Endometrial microvascular endothelial cells (primary cell): ENCODE measurements around the gene NSMCE4A.

GRCh38 chr10:119687176-119687708, 36.1 kb downstream of the BAG3 start:
- RAMPAGE, long total RNA, result no peak

GRCh38 chr10:119831873-119832160, 40.8 kb downstream of the MCMBP start:
- RAMPAGE, long total RNA, result no peak

- RAMPAGE, long total RNA, result no peak
These were observed 358.4 kb downstream of the FGFR2 start for GRCh38 chr10:121239704-121240461.

- RAMPAGE, long total RNA, result no peak
These were observed 258.1 kb downstream of the FGFR2 start for GRCh38 chr10:121339990-121340714.

GRCh38 chr10:121449474-121450025, 148.7 kb downstream of the FGFR2 start:
- RAMPAGE, long total RNA, result no peak

- RAMPAGE, long total RNA, result no peak
These were observed 71.6 kb downstream of the FGFR2 start for GRCh38 chr10:121526488-121527266.

GRCh38 chr10:121779837-121780516, 147.9 kb downstream of the ATE1 start:
- RAMPAGE, long total RNA, result no peak

DNA sequence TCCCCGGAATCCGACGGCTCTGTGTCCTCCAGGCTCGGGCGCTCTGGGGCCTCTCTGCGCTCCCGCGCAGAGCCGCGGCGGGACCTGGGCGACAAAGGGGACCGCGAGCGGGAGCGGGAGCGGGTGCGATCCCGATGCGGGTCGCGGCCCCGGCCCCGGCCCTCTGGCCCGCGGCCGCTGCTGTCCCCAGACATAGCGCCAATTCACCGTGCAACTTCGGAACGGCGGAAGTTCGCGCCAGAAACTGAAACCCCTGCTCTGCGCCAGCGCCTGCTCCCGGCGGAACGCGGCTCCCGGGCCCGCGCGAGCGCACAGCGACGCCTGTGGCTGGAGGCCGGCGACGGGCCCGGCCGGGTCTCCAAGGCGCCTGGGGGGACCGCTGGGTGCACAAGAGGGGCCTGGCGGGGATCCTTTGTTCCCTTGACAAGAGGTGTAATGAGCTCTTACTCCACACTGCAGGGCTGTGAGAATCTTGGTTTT, at the start of gene NSMCE4A:
Gene NSMCE4A (minus strand): TSS at position 246 of the 480 bp plus-strand sequence.
- RAMPAGE, long total RNA, result no peak

DNA sequence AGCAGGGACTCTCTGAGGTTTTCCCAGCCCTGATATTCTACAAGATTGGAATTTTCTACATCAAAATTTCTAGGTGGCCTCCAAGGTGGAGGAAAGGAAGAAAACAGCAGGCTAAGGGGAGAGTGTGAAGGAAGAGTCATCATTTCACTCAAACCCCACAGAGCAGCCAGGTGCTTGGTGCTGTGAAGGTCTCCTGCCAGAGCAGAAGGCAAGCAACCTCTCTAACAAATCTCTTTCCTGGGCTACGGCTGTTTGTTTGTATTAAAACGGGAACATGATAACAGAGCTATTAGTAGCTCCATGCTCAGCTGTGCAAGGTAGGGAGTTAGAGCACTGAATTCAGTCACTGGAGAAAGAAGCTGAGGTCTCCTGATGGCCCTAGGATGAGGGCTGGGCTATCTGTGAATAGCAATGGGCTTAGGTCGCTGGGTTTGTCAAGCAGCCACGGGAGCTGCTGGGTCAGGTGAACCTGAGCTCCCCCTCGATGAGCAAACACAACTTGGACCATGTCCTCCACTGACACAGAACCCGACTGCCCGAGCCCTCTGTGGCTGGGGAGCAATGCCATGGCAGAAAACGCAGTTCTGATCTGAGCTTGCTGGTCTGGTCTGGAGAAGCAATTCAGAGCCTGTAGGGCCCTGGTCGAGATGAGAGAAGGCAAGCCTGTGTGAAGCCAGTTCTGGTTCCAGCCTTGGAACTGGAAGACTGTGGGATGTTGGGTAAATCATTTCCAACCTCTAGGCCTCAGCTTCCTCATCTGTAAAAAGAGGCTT, 24.4 kb downstream of the TACC2 start:
- RAMPAGE, long total RNA, result no peak

DNA sequence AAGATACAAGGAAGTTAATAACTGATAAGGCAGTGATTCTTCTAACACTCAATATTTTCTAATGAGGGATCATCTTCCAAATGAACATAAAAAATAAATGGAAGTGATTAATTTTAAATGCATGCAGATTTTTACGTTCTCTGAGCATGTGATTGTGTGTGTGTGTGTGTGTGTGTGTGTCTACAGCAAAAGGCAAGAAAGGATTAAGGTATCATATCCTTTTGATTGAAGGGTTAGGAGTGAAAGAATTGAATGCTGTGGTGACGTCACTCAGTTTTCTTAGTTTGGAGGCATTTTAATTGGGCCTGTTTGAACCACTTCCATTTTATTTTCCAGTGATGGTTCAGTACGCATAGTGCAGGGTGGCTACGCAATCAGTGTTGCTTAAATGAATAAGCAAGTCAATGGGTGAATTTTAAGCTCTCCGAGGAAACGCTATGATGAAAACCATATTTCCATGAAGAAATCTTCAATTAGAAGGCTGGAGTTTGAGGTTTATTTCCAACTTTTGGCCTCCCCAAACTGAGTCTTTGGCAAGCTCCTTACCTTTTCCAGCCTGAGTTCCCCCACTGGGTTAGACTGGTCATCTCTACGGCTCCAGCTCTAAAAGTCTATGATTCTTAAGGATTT, 31.3 kb downstream of the TACC2 start:
- RAMPAGE, long total RNA, result no peak

- RAMPAGE, long total RNA, result no peak
These were observed 65.5 kb downstream of the TACC2 start for GRCh38 chr10:122054303-122054938.

- RAMPAGE, long total RNA, result no peak
These were observed 96.7 kb downstream of the TACC2 start for GRCh38 chr10:122085409-122086222.

DNA sequence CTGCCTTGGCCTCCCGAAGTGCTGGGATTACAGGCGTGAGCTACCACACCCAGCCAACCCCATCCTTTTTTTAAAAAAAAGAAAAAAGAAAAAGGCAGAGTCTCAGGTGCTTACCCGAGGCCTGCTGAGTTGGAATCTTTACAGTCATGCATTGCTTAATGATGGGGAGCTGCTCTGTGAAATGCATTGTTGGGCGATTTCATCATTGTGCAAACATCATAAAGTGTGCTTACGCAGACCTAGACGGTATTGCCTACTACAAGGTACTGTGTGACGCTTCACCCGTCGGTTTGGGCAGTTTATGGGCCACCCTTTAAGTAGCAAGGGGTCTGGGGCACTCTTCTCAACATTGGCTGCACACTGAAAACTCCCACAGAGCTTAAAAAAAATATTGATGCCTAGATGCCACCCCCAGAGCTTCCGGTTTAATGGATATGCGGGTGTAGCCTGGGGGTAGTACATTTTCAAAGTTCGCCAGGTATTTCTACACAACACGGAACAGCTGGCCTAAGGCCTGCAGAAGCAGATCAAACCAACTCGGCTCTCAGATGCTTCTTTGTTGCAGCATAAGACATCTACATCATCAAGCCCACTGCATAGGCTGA, 113.0 kb downstream of the TACC2 start:
- RAMPAGE, long total RNA, result no peak

DNA sequence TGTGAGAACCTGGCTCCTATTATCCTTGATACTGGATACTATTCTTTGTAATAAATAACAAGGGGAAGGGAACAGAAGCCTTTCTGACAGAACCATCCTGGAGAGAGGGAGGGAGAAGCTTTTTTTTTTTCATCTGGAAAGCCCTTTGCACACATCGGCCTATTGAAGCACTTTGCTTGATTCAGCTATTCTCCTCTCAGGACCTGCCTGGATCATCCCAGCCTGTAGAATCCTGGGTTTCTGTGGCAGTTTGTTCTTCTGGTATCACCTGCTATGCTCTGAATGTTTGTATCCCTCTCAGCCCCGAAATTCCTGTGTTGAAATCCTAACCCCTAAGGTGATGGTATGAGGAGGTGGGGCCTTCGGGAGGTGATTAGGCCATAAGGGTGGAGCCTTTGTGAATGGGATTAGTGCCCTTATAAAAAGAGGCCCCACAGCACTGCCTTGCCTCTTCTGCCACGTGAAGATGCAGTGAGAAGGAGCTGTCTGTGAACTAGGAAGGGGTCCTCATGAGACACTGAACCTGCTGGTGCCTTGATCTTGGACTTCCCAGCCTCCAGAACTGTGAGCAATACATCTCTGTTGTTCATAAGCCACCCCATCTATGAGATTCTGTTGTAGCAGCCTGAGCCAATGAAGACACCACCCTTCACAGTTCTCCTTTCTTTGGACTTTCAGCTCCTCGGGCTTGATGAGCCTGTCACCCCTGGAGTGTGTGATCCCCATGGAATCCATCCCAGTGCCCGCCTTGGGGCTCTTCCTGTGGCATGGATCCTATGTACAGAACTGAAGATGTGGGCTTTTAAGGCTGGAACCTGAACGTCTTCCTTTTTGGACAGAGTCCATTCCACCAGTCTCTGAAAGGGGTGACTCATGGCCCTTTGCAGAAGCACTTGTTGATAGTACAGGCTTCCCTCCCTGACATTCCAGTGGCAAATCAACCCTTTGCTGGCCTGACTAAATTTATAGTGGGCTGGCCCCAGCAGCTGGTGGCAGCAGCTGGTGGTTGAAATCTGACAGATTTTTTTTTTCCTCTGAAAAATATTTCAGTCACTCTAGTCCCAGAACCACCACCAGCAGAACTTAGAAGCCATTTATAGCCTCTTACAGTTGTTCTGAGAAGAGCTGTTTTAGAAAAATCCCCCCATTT, 138.0 kb downstream of the TACC2 start:
- RAMPAGE, long total RNA, result no peak

- RAMPAGE, long total RNA, result no peak
These were observed 127.7 kb upstream of the BTBD16 start for GRCh38 chr10:122143121-122144124.

DNA sequence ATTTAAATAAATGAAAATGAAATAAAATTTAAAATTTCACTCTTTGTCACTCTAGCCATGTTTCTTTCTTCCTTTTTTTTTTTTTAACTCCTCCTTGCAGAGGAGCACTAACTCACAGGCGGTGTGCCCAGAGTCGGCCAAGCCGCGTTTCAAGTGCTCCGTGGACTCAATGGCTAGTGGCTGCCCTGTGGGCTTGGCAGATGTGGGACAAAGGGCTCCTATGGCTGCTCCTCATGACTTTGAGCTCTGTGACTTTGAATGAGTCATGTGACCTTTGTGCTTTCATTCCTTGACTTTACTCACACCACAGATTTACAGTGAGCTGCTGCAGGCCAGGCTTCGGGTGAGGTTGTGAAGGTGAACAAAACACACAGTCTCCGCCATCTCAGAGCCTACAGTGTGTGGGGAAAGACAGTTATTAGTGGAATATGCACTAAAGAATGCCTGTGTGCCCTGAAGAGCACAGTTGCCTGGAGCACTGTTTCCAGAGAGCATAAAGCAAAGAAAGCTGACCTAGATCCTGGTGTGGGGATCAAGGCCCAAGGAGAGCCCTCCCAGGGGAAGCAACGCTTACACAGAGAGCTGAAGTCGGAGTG, 29.8 kb upstream of the PLEKHA1 start:
- RAMPAGE, long total RNA, result no peak

DNA sequence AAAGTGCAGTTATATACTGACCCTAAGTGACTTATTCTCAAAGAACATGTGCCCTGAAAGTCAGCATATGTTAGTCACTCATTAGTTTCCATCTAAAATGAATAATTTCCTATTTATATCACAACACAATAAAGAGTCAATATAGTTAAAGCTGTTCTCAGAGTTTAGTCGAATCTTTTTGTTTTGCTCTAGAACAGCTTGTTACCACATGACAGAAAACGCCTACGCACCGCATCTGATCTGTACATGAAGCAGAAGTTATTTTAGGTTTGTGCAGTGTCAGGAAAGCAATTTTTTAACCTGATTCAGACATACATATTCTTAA, 33.2 kb downstream of the PLEKHA1 start:
- RAMPAGE, long total RNA, result no peak

- RAMPAGE, long total RNA, result no peak
These were observed 5.2 kb upstream of the ARMS2 start for GRCh38 chr10:122449284-122449629.

GRCh38 chr10:122463738-122464530, 2.6 kb downstream of the HTRA1 start:
- RAMPAGE, long total RNA, result no peak

- RAMPAGE, long total RNA, result no peak
These were observed 15.8 kb downstream of the DMBT1 start for GRCh38 chr10:122576157-122576990.